HT-29 (cell line): ENCODE results near the gene DLG5.

GRCh38 chr10:75021066-75021293 lies 52.5 kb downstream of the DUSP29 start:
- RAMPAGE, long total RNA, result no peak

DNA sequence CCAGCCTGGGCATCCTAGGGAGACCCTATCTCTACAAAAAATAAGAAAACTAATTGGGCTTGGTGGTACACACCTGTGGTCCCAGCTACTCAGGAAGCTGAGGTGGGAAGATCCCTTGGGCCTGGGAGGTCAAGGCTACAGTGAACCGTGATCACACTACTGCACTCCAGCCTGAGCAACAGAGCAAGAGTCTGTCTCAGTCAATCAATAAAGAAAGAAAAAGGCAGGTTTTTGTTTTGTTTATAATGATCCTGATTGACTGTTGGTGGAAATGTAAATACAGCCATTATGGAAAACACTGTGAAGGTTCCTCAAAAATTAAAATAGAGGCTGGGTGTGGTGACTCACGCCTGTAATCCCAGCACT lies 21.3 kb downstream of the SAMD8 start:
- RAMPAGE, long total RNA, result no peak

GRCh38 chr10:75207952-75208703 lies 2.5 kb upstream of the VDAC2 start:
- RAMPAGE, long total RNA, result no peak

DNA sequence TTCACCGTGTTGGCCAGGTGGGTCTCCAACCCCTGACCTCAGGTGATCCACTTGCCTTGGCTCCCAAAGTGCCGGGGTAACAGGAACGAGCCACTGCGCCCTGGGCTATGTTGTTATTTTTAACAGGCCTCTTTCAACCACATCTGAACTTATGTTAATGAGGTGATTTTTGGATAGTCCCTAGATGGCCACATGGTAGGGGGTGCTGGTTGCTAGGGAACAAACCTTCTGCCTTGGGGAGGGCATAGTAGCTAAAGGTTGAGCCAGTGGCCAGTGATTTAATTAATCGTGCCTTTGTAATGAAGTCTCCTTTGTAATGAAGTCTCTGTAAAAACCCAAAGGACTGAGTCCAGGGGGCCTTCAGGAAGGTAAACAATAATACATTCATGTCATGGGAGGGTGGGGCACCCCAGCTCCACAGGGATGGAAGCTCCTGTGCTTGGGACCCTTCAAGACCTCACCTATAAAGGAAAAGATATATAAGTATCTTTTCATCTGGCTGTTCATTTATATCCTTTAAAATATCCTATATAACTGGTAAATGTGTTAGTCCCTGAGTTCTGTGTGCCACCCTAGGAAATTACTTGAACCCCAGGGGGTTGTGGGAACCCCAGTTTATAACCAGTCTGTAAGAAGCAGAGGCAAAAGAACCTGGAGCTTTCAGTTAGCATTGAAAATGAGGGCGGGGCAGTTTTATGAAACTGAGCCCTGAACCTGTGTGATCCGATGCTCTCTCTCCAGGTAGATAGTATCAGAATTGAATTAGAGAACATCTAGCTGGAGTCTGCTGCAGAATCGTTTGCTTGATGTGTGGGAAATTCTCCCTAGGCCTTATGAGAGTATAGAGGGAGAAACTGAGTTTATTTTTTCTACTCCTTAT lies 8.9 kb downstream of the COMTD1 start:
- RAMPAGE, long total RNA, result no peak

DNA sequence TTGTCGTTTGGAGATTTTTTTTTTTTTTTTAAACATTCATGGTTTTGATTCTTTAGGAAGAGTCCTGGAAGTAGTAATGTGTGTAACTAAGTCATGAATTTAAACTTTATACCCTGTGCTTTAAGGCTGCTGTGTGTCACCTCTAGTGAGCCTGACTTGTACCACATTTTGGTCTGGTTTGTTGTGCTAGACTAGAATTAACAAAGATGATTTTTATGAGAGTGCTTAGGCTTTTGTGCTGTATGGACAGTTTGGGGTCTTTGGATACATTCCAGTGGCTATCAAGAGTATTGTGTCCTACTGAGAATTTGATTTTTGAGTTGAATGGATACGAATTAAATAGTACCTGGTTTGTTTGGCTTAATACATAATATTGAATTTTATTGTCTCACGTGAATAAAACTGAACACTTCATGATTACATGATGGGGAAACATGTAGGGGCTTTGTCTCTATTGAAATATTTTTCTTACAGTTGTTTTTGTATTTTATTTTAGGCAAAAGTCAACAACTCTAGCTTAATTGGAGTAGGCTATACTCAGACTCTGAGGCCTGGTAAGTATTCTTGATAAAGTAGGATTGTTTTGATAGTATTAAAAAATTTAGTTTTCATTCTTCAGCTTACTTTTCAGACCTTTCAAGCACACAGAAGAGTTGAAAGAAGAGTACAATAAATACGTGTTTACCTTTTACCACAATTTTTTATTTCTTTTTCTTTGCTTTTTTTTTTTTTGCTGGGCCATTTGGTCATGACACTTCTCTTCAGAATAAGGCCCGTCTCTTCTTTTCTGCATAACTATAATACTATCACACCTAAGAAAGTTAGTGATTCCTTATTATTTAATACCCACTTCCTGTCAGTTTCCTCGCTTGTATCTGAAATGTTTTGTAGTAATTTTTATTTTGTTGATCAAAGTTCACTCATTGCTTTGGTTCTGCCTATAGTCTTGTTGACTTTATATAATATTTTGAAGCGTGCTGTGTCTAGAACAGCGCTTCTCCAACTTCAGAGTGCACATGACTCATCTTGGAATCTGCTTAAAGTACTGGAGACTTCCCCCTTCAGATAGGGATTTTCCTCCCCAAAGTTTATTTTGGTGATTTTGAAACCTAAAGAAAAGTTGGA lies 6.2 kb downstream of the COMTD1 start:
- RAMPAGE, long total RNA, result no peak

- RAMPAGE, long total RNA, result no peak
Measured at GRCh38 chr10:75395858-75396825, 5.4 kb downstream of the ZNF503 start.

DNA sequence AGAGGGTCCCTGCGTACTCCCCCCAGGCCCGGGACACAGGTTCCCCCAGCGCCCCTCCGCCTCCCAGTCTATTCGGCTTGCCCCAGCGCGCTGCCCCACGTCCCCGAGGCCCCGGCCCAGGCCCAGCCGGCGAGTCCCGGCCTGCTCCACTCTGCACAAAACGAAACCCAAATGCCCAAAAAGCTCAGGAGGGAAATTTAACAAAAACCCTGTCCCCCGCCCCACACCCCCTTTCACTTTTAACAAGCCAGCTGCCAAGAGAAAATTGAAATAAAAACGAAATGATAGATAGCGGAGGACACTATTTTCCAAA lies 4.3 kb downstream of the ZNF503 start:
- RAMPAGE, long total RNA, result no peak

DNA sequence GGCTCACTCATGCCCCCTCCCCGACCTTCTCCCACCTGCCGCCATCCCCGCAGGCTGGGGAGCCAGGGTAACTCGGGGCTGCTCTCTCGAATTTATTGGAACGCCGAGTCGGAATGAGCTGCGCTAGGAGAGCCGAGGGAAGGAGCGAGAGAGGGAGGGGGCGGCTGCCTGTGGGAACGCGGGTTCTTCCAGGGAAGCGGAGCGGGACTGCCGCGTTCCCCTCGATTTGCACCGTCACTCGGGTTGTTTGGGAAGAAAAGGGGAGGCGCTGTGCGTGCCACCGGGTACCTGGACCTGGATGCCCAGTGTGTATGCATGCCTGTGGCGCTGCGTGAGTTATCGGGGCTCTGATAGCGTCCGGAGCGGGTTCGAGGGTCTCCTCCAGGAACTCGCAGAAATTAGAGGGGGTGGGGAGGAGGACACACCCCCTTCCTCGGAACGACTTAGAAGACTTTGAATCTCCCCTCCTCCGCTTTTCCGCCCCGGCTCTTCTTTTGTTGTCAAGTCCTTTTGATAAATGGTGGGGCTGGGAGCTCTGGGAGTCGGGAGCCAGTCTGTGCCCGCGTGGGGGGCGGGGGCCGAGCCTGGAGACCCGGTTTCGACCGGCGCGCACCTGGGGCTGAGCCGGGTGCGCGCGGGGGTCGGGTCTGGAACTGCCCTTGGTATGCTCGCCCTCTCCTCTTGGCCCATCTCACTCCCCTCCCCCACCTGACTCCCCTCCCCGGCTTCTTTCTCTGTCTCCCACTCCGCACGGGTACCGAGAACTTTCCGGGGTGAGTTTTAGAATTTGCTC lies 1.9 kb upstream of the ZNF503 start:
- RAMPAGE, long total RNA, result no peak

DNA sequence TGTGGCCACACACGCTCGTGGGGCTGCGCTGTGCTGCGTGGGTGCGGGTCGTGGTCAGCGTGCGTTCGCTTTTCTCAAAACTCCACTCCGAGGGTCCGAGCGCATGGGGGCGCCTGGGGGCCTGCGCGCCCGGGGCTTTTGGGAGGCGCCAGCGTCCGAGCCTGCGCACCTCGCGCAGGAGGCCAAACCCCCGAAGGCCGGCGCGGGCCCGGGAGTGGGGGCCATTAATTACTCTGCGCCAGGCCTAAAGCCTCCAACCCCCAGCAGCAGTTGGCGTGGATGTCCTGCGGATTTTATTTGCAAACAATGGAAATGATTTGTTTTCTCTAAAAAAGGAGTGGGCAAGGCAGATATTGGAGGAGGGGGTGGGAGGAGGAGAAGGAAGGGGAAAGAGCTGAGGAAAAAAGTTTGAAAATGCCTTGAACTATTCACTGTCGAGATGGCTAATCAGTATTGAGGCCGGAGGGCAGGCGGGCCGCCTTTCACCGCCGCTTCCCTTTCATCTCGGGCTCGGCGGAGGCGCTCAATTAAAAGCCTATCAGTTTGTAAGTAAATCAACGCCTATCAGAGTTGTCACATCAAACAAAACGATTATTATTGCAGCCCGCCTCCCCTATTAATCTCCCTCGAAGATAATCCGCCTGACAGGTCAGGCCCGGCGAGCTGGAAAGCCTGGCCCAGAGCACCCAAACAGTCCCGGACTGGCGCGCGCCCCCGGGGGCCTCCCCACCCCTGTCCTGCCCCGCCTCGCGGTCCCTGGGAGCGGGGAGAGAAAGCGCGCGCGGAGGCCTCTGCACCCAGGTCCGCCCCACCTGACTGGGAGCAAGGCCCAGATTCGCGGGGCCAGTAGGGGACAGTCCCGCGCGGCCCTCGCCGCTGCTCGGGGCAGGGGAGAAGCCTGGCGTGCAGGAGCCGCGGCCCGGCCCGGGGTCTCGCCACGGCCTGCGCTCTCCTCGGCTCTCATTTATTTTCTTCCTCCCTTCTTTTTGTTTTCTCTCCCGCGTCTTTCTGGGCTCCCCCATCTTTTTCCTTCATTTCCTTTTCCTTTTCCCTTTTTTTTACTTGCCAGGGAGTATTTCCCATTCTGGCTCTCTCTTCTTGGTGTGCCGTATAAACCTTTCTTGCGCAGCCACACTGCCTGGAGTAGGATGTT lies 3.6 kb upstream of the ZNF503 start:
- RAMPAGE, long total RNA, result no peak

GRCh38 chr10:75470571-75471308 lies 39.3 kb downstream of the LRMDA start:
- RAMPAGE, long total RNA, result no peak

- RAMPAGE, long total RNA, result no peak
Measured at GRCh38 chr10:77160488-77161209, 477.0 kb downstream of the KCNMA1 start.

- RAMPAGE, long total RNA, result no peak
Measured at GRCh38 chr10:77405586-77405987, 232.0 kb downstream of the KCNMA1 start.

DNA sequence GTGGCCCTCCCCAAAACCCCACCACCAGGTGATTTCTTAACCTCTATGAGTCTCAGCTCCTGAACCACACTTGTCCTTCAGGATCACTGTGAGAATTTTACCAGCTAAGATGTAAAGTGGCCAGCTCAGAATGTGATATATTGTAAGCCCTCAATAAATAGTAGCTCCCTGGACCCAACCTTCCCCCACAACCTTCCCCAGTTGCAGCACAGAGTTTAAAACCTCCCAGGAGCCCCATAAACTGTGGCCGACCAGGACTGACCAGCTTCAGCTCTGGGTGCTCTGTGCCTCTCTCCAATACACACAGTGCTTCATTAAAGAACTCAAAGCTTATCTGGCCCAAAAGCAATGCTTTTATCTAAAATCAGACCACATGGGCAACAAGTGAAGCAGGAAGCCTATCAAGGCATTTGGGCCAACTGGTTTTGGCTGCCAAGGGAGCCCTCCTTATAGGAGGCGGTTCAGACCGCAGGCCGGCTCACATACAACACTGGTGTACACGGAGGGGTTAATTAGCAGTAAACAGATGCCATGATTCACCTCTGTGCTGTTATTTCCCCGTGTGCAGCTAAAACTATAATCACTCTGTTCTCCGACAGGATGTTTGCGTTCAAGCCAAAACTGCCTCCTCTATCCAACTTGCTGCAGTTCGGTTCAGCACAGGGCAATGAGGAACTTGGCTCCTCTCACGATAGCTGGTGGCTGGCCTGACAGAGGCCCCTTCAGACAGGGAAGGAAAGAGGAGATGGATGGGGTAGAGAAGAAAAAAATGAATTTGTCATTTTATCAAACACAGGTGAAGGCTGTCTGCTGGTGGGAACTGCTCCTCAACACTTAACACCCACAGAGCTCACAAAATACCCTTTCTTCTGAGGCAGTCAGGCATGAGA lies 24.3 kb downstream of the KCNMA1 start:
- RAMPAGE, long total RNA, result no peak

DNA sequence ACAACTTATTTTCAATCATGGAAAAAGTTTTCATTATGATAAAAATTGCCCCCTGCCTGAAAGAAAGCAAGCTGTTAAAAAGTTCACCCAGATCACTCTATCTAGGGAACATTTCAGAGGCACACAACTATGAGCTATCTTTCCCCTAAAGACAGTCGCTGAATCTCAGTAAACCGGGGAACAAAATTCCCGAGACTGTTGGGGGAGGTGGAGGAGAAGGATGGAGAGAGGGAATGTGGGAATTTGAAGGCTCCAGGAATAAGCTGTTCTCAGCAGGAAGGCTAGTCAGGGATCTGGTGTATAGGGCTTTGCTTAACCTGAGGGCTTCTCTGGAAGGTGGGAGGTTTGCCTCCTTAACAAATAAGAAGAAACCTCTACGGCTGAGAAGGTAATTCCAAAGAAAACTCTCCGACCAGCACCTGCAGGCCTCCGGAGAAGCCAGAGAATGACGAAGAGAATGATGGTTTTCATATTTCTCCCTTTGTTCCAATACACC lies 2.2 kb downstream of the KCNMA1 start:
- RAMPAGE, long total RNA, result no peak

DNA sequence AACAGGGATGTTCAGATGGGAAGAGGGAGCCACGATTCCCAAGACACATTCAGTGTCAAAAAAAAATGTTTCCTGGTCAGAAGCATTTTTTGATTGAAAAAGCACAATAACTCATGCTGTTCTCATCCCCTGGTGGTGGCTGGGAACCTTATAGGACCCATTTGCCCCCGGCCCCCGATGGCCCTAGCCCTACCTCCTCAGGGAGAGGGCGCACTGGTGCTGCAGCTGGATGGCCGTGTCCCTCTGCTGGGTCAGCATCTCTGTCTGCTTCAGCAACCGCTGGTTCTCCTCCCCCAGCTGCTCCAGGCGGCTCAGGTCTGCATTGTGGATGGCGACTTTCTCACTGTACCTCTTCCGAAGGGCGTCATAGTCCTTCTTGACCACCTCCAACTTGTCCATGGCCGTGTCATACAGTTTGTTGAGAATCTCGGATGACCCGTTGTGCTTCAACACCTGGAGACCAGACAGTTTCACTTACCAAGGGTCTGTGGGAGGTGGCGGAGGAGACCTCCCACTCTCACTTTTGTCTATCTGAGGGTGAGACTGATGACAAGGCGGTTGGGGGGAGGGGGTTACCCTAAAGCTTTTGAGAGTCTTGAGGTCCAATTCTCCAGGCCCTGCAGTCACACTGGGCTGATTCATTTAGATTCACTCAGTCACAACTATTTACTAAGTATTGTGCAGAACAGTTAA lies 83.2 kb downstream of the DLG5 start:
- RAMPAGE, long total RNA, result no peak

DNA sequence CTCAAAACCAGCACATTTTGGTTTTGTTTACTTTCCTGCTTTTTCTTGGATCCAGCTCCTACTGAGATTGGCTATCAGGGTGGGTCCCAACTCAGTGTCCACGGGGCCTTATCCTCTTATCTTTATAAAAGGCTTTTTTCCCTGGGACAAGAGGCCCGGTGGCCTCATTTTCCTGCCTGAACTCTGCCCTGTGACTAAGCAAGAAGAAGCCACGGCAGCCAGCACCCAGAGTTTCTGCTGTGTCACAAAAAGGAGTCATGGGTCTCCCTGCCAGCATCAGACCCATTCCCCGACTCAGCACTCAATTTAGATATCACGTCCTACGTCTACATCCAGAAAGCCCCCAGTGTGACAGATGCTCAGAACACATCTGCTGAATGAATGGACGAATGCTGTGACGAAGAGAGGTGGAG lies 16.8 kb downstream of the DLG5 start:
- RAMPAGE, long total RNA, result no peak

GRCh38 chr10:77919846-77920185 lies 6.7 kb downstream of the DLG5 start:
- RAMPAGE, long total RNA, result no peak

GRCh38 chr10:77926686-77927409 lies at the start of gene DLG5:
Gene DLG5, minus strand, starts transcription at chr10:77926755.
- RAMPAGE, long total RNA, result no peak

DNA sequence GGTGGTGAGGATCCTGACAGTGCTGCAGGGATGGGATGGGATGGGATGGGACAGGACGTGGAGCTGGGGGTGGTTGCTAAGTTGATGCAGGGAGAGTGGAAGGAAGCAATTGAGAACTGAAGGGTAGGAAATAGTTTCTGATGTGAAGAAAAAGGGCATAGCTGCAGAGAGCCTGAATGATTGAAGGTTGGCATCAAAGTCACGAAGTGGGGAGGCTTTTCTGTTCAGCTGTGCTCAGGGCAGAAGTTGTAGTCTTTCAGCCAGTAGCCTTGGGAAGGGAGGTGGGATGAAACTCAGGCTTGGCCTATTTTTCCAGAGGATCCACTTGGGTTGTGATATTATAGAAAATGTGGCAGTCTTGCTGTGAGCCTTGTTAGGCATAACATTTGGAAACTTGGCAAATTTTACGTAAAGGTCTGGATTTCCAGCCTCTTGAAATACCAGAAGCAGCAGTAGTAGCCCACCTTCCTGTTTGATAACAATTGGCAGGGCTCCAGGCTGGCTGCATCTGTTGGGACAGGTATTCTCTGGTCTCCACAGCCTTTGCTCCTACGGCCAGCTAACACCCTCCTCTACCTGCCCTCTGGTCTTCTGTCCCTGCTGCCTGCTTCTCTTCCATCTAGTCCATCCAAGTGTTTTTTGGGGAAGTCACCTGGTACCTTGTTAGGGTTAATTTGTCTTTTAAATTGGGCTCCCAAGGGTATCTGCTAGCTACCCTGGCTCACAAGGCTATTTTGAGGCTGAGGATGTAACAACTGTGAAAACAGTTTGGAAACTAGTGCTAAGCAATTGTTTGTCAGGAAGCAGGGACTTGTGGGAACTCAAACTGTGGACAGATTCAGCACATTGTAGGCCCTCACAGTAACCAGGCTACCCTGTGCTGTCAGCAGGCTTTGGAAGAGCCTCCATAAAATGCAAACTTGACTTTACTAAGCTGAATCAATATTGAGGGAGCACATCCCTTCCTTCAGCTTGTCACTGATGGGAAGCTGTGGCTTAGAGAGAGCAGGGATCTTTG lies 8.3 kb downstream of the RPS24 start:
- RAMPAGE, long total RNA, result no peak

- RAMPAGE, long total RNA, result no peak
Measured at GRCh38 chr10:78044665-78045073, 11.0 kb downstream of the RPS24 start.